LHCN-M2 (cell line): ENCODE data around the gene DNAJC1.

DNA sequence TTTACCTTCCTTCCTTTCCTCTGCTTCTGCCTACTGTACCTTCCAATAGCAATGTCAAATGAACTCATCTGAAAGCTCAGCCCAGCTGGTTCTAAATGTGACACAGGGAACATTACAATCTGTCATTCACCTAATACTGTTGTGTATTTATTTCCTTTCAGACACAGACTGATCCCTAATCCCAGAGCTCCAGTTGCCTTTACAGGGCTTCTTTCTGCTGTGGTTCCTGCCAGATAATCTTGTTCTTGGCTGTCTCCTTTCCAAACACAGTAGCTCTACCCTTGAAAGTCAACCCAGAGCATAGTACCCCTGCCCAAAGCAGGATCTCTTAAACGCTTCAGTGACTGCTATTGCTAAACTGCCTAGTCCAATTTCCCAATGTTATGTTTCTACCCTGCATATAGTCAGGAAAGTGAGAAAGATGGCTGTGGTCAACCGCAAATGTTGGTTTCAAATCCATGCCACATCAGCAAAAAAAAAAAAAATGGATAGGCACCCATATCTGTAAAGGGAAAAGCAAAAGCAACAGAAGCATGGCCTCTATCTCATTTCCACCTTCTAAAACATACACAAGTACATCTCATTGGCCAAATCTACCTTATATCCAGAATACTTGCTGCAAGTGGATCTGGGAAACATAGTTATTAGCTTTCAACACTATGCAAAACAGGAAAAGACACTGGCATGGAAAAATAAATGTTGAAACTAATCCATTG lies 59.9 kb downstream of the DNAJC1 start:
- RAMPAGE, long total RNA: no peak

- RAMPAGE, long total RNA: no peak
Measured at GRCh38 chr10:22003611-22003790, at the start of gene DNAJC1. DNAJC1 (minus strand) TSS chr10:22003730.

- RAMPAGE, long total RNA: no peak
Measured at GRCh38 chr10:22022677-22023297, 19.3 kb upstream of the DNAJC1 start.

DNA sequence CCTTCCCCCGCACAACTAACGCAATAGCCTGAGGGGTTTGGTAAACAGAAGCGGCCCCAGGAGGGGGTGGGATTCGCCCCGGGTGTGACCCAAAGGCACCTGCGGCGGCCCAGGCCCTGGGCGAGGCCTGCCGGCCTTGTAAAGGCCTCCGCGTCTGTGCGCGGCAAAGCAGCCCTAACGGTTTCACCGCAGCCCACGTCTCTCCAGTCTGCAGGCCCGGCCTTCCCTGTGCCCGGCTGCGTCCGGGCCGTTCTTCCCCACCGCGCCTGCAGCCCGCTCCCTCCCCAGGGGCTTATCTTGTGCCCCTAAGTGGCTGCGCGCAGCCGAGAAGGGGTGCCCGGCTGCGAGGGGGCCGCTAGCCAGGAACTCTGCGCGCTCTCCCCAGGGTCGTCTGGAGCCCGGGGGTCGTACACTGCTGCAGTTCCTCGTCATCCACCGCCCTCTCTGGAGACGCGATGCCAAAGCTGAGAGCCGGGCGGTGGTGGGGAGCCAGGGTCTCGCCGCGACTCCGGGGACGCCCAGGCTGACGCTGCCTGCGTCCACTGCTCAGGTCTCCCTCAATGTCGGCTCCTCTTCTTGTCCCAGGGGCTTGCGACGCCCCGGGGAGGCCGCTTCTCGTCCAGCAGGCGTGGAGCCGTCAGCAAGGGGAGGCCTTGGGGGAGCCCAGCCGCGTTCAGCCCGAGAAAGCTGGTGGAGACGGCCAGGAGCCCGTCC lies 132.2 kb downstream of the SPAG6 start:
- RAMPAGE, long total RNA: no peak

DNA sequence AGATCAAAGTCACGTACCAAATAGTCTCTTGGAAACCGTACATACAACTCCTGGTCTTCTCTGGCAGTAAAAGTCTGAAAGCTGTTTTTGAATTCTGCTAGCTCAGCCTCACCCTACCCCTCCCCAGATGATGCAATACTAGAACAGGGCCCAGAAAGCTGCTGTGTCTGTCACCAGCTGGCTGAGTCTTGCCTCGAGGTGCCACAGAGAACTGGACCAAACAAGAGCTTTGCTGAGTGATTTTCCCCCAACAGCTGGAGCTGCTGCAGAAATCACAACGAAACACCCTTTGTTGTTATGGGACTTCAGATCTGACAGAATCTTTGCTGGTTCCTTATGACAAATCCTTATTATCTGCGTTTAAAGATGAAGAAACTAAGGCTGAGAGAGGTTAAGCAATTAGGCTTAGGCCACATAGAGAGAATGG lies 134.1 kb downstream of the SPAG6 start:
- RAMPAGE, long total RNA: no peak

- RAMPAGE, long total RNA: no peak
Measured at GRCh38 chr10:22537941-22538271, 176.5 kb downstream of the PIP4K2A start.

- RAMPAGE, long total RNA: no peak
Measured at GRCh38 chr10:22598388-22598753, 116.0 kb downstream of the PIP4K2A start.

DNA sequence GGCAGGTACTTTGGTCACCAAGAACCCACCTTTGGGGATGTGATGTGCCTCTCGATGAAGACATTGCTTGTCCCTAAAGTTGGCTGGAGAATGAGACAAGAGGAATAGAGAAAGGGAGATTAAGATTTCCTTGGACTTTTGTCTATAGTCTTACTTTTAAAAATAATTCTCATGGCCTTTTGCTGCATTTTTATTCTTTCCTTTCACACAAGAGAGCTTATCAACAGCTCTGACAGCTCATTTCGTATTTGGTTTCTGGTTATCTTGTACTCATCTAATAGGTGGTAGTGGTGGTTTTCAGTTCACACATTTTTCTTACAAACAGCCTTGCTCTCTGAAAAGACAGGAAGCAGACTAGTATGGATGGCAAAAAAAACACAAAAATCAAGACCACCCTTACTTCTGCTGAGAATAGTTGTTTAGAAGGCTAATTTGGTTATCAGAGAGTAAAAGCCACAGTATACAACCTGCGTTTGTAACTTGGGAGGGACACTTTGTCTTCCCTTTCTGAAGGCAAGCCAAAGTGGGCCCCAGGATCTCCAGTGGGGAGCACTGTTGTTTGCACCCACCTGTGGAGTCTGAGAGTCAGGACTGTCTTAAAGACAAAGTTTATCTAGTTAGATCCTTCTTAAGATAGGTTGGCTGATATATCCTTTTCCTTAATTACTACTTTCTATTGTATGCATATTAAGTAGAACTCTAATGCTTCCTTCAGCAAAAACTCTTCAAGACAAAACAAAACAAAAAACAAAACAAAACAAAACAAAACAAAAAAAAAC lies 68.0 kb downstream of the PIP4K2A start:
- RAMPAGE, long total RNA: no peak

GRCh38 chr10:22651199-22652046 lies 63.0 kb downstream of the PIP4K2A start:
- RAMPAGE, long total RNA: no peak

- RAMPAGE, long total RNA: no peak
Measured at GRCh38 chr10:22700938-22701869, 13.2 kb downstream of the PIP4K2A start.

GRCh38 chr10:23405533-23405957 lies 33.3 kb upstream of the OTUD1 start:
- RAMPAGE, long total RNA: no peak

DNA sequence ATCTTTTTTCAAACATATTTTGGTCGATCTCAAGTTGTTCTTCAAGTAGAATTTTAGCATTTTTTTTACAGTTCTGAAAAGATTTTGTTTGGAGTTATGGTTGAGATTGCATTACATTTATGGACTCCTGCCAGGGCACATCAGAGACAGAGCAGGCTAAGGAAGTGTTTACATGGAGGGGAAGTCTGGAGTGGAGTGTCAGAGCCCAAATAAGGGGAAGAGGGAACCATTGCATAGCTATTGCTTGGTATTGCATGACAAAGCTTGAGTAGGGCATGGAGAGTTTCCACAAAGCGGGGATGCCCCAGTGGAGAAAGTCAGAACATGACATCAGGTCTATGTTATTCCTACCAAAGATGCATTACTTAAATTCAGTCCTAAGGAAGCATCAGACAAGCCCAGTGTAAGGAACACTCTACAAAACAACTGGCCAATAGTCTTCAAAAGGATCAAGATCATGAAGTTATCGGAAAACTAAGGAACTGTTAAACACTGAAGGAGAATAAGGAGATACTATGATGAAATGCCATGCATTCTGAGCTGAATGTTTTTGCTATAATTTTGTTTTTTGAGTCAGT lies 204.6 kb downstream of the OTUD1 start:
- RAMPAGE, long total RNA: no peak

DNA sequence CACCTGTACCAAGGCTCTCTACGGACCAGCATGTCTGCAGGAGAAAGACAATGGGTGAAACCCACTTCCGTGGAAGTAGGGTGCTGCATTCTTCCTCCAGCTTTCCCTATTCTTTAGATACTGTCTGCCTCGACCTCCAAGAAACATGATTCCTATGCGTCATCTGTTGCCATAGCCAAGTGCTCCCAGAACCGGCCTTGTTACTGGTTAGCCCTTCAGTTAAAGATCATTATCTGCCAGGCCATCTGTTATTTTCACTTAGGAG lies 89.1 kb upstream of the KIAA1217 start:
- RAMPAGE, long total RNA: no peak

DNA sequence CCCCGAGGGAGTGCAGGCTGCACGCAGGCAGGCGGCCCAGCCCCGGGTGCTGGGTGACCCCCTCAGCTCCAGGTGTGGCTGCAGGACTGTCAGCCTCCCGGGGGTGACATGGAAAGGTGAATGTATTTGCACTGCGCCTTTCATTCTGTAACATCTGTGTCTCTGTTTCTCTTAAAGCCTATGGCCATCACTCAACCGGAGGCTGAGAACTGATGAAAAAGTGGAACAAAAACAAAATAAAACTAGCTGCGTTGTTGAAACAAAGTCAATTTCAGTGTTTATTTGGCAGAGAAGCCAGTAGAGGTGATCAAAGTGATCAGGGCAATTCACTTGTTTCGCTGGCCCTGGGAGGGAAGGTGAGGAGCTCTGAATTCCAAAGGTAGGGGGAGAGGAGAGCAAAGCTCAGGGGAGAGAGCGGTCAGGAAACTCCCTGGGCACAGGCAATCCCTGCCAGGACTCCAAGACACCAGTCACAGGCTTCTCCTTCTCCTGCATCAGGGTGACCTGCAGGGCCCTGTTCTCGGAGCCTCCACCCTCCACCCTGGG lies 6.9 kb upstream of the KIAA1217 start:
- RAMPAGE, long total RNA: no peak

DNA sequence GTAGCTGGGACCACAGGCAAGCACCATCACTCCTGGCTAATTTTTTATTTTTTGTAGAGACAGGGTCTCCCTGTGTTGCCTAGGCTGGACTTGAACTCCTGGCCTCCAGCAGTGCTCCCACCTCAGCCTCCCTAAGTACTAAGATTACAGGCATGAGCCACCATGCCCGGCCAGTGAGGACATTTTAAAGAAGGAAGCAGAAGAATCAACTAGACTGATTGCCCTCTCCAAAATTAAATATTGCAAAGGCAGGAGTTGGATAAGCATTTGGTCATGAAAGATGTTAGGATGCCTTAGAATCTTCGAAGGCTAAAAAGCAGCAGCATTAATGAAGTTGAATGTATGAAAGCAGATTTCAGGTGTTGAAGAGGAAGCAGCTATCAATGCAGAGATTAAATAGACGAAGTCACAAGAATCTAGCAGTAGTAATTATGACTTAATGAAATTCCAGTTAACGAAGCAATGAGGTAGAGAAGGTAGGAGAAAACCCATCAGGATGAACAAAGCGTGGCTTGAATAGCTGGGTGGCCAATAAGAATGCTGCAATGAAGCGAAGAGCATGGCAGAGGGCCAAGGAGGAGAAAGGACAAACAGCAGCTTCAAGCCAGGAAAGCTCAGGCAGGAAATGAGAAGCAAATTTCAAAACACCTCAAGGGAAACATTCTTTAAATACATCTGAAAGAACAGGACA lies 122.3 kb downstream of the KIAA1217 start:
- RAMPAGE, long total RNA: no peak

GRCh38 chr10:24385705-24386780 lies 177.1 kb downstream of the KIAA1217 start:
- RAMPAGE, long total RNA: no peak

DNA sequence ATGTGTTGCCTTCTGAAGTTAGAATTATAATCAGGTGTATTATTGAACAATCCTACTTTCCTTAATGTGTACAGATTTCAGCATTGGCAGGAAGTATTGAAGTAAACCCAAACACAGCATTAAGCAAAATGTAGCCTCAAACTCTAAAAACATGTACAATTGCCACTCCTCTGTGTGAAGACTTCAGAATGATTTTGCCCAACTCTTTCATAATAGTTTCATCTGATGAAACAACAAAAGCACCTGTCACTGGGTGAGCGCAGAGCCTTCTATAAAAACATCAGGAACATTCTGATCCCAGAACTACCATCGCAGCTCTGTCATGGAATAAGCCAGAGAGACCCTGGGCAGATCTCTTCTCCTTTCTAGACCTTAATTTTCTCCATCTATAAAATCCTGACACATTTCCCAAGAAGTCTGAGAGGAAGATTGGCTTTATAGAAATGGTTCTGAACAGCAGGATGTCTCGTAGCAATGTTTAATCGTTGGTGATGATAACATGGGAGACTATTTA lies 197.8 kb downstream of the KIAA1217 start:
- RAMPAGE, long total RNA: no peak

DNA sequence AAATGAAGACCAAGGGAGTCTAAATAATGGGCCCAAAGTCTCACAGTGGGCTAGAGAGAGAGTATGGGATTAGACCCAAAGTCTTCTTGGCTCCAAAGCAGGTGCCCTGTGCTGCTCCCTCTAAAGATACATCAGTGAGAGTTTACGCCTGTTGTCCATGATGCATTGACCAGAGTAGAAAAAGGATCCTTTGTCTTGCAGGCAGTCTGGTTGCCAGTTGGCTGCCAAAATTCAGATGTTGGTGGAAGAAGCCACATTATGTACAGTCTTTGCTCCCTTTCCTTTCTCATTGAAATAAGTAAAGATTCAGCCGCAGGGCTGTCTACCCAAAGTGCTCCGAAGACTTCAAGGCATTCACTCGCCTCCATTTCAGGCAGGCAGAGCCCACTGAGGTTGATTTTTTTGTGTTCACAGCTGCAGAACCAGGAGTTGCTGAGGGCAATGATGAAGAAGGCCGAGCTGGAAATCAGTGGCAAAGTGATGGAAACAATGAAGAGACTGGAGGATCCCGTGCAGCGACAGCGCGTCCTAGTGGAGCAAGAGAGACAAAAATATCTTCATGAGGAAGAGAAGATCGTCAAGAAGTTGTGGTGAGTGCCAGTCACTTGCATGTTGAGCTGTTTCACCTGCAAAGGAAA lies 210.7 kb downstream of the ARHGAP21 start:
- RAMPAGE, long total RNA: no peak

DNA sequence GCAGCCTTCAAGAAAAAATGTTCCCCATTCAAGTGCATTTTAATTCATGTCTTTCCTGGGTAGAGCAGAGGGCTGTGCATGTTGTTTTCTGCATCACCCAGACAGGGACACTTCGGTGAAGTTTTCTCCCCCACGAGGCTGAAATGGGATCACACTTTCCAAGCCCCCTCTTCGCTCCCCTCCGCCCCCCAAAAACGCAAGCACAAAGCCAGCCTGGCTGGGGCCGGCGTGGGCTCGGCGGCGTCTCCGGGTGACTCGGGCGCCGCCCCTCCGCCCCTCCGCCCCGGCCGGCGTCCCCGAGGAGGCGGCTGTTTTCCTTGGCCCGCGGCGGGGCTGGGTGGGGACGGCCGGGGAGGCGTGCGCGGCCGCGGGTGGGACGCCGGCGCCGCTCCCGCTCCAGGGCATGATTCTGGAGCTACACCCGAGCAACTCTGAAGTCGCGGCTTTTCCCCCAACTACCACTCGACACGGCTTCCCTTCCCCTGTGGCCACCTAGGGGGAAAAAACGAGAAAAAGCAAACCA lies 1.1 kb downstream of the ARHGAP21 start:
- RAMPAGE, long total RNA: no peak

GRCh38 chr10:24882192-24882662 lies 70.2 kb downstream of the PRTFDC1 start:
- RAMPAGE, long total RNA: no peak